ENCODE results near the gene OSMR.

- PRO-cap, 2 experiments: no peak in any of the 2 experiments
Observed at GRCh38 chr5:36975622-36976543, 99.3 kb downstream of the NIPBL start.

- PRO-cap, 2 experiments: no peak in any of the 2 experiments
Observed at GRCh38 chr5:37620266-37620941, 219.4 kb downstream of the GDNF start.

GRCh38 chr5:37834369-37835175, 5.3 kb downstream of the GDNF start:
- PRO-cap, 2 experiments: no peak in any of the 2 experiments

DNA sequence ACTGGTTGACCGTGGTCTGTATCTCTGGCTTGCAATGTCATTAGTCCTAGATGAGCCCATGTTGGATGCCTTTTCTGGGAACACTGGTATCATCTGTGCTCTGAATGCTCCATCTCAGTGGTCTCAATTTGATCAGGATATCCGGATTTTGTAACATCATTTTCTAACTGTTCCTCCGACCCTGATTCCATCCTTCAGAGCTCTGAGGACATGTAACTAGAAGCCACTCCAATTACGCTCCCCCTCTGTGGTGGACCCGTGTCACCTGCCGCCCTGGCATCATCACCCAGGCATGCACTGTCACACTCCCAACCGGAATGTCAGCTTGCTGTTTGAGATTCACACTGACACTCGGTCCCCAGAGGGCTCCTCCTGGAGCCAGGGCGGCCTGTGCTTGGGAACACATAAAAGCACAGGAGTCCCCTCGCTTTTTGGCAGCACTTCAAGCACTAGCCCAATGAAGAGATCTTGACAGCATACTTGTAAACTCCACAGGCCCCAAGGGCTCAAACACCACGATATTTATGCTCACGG, 91.0 kb upstream of the EGFLAM start:
- PRO-cap, 2 experiments: no peak in any of the 2 experiments

DNA sequence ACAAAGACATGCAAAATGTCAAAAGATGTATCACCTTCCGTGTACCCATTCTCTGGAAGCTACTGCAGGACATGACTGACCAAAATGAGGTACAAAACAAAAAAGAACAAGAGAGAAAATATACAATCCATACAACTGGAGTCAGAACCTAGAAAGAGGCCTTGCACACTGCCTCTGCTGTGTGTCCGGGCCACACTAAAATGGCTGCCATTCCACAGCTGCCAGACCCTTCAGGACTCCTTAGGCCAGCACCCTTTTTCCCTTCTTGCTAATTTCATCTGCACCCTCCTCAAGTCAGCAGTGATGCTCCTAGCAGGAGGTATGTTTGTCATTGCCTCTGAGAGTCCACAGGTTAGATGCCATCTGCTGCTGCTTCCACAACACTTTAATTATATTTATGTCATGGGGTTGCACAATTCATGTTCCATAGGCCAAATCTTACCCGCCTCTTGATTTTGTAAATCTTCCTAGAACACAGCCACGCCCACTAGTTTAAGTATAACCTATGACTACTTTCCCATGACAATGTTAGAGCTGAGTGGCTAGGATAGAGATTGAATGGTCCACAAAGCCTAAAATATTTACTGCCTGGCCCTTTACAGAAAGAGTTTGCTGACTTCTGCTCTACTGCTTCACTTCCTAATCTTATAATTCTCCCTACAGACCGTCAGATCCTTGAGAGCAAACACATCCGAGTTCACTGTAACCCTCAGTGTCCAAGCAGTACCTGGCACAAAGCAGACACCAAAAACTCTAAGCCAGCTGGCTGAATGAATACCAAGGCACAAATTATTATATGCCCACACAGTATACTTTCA, 21.2 kb downstream of the LIFR start:
- PRO-cap, 2 experiments: no peak in any of the 2 experiments

DNA sequence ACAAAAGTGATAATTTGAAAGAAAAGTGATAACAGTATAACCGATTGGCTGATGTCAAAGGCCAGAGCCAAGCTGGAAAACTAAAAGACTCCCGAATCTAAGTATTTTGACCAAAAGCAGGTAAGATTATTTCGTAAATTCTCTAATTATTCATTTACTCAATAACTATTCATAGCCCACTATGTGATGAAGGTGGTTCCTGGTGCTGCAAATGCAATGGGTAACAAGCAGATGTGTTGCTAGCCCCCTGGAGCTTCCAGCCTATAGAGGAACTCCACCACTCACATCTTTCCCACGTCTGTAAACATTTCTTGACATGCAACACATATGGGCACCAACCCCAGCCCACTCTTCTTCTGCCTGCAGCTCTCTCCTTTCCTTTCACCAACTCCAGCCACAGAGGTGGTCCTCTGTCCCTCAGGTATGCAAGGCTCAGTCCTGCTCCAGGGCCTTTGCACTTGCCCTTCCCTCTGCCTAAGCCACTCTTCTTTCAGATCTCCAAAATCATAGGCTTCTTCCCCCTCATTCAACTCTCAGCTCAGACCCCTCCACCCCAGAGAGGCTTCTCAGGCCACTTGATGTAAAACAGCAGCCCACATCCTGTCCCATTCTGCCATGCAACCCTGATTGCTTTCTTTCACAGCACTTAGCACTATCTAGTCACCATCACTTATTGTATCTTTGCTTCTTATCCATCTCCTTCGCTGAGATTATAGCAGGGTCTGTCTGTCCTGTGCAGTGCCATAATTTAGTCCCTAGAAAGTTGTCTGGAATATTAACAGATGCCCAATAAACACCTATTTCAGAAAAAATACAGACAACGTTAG, 3.5 kb downstream of the LIFR start:
- PRO-cap, 2 experiments: no peak in any of the 2 experiments

- PRO-cap, 2 experiments: no peak in any of the 2 experiments
Observed at GRCh38 chr5:38622579-38622950, 66.1 kb upstream of the LIFR start.

GRCh38 chr5:38807361-38807673, 38.5 kb upstream of the OSMR start:
- PRO-cap, 2 experiments: no peak in any of the 2 experiments

DNA sequence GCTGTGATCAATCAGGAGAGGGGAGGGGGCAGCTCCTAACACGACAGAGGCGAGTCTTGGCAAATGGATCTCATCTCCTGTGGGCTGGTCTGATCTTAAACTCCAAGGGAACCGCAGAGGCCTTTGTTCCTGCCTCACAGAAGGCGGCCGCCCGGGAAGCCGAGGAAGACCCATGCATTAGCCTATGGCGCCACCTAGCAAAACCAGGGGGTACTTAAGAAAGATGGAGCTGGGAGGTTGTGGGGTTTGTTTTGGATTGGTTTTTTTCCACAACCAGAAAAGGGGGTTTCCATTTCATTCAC, 36.1 kb upstream of the OSMR start:
- PRO-cap, 2 experiments: no peak in any of the 2 experiments

DNA sequence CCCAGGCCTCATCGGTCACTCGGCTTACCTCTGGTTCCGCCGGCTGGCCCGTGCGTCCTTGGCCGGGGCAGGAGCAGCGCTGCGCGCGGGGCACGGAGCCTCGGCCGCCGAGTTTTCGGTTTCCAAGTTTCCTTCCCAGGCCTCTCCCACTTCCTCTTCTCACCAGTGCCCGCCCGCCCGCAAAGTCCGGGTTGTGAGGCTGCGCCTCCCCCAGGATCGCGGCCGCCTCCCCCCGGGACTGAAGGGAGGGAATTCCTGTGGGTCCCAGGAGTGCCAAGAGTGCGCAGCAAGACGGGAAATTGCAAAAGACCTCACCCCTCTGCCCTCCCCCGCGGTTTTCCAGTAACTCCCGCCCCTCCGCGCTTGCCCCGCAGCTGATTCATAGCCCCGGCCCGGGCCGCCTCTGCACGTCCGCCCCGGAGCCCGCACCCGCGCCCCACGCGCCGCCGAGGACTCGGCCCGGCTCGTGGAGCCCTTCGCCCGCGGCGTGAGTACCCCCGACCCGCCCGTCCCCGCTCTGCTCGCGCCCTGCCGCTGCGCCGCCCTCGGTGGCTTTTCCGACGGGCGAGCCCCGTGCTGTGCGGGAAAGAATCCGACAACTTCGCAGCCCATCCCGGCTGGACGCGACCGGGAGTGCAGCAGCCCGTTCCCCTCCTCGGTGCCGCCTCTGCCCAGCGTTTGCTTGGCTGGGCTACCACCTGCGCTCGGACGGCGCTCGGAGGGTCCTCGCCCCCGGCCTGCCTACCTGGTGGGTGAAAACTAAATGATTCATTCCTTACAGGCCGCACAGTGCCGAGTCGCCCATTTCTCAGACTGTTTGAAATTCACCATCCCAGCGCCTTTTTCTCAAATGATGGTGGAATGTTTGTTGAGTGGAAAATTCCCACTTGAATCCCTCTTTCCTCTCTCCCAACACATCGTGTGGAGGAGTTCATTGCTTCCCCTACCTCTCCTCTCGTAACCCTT, at the start of gene OSMR:
Gene OSMR, plus strand, starts transcription at position 373 of the 966 bp plus-strand sequence.
- PRO-cap, 2 experiments: no peak in any of the 2 experiments

- PRO-cap, 2 experiments: no peak in any of the 2 experiments
Observed at GRCh38 chr5:38847266-38848435, 1.8 kb downstream of the OSMR start.

DNA sequence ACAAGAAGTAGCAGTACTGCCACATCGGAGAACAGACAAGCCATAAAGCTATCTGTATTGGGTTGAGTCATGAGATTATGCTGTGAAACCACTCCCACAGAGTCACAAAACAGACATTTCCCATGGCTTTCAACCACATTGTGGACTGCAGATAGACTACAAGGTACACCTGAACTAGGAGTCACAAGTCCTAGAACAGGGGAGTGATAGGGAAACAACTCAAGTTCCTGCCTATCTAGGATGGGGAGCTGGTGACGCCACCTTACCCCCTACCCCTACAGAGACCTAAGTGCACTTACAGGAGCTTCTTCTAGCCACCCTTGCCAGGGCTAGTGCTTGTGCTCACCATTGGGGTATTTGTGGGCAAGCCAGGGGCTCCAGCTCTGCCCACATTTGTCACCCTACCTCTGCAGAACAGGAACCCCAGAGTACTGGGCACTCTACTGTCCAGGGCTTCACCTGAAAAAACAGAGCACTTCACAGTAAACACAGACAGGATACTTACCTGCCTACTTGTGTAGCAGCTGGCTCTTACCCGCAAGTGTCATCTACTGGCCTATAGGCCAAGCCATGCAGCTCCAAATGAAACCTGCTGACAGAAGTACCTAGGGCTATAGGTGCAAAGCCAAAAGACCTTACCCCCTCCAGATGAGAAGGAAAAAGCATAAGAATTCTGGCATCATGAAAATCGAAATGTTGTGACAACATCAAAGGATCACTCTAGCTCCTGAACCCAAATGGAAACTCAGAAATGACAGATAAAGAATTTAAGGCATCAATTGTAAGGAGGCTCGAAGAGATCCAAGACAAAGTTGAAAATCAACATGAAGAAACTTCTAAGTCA, 47.0 kb downstream of the OSMR start:
- PRO-cap, 2 experiments: no peak in any of the 2 experiments

- PRO-cap, 2 experiments: no peak in any of the 2 experiments
Observed at GRCh38 chr5:39076838-39077710, 2.9 kb upstream of the RICTOR start.

DNA sequence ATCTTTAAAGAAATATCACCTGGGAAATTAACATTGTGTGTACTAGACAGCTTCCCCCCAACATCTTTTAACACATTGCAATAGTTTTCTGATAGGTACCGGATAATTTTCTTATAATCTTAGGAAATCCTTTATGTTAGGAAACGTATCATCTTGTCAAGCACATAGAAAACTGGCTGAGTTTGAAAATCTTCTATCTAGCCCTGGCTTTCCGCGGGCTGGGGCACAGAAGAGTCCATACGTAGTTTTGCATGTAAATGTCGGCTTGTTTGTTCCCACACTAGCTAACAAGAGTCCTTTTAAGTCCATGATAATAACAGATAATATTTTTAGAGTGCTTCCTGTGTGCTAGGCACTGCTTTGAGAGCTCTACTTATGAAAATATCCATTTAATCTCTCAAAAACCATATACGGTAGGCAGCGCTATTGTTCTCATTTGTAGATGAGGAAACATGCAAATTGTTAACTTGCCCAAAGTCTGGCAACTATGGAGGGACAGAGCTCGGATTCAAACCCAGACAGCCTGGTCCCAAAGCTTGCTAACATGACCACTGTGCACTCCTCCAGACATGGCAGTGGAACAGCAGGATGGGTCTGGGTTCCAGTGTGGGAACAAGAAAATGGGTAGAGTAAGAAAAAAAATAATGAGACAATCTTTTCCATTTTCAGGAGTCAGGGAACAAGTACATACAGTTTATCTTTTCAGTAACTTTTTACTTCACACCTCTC, 40.5 kb downstream of the FYB1 start:
- PRO-cap, 2 experiments: peak in 2 of 2 experiments; most common plus-strand start position 342 of the sequence (in 2); most common minus-strand start position 174 of the sequence (in 2)

GRCh38 chr5:39186998-39187519, 32.3 kb downstream of the FYB1 start:
- PRO-cap, 2 experiments: peak in 1 of 2 experiments; most common plus-strand start chr5:39187257 (in 1); most common minus-strand start chr5:39187101 (in 1)

DNA sequence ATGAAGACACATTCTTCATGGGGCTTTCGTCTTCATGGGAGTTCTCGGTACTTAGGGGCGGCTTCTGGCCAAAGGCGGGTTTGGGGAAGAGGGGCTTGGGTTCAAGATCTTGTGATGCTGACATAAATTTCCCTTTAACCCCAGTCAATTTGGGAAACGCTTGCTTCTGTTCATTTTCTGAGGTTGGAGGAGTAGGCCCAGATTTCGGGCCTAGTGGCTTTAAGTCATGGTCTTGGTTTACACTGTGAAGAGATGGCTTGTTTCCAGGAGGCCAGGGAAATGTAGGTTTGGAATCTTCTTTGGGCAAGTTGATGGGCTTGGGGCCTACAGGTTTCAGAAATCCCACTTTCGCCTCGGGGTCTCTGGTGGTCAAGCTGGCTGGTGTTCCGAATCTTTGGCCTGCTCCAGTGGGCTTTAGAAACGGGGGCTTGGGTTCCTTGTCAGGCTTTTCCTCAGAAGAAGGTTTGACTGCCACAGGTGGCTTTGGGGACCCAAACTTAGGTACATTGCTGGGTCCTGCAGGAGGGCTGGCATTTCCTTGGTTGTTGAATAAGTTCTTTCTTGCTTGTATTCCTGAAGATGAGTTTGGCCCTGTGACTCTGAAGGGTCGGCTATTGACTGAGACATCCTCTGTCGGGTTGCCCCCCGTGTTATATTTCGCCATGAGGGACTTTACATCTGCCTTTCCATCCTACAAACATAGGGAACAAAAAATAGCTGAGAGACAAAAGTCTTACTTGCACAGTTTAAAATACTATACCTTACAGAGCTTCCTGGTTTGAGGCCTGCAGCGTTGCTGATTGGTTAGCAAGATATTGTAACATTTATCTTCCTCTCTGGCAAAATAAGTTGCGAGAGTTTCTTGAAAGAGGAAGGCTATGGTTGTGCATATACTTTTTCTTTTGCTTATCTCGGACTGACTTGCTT, 16.8 kb downstream of the FYB1 start:
- PRO-cap, 2 experiments: peak in 2 of 2 experiments; most common plus-strand start position 854 of the sequence (in 2); most common minus-strand start position 699 of the sequence (in 1)

DNA sequence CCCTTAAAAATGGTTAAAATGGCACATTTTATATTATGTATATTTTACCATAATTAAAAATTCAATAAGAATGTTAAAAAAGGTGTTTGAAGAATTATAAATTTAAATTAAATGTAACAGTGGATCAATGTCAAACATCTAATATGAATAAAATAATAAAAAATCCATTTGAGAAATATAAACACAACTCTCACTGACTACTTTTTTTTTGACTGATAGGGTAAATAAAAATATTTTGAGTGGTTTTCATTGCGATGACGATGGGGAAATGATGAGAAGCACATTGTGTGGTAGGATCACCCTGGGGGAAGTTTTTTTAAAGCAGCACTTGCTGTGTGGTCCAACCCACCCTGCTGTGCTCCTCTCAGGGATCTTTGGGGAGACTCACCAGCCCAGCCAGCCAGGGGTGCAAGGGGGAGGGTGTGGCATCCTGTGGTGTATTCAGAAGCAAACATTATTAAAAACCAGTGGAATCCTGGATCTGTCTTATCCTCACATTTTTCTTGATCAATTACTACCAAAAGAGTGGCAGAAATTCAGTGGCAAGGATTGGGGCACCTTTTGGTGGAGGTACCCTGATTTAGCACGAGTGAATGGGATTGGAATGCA, 4.1 kb downstream of the FYB1 start:
- PRO-cap, 2 experiments: peak in 1 of 2 experiments; most common plus-strand start position 327 of the sequence (in 1); most common minus-strand start position 270 of the sequence (in 1)

DNA sequence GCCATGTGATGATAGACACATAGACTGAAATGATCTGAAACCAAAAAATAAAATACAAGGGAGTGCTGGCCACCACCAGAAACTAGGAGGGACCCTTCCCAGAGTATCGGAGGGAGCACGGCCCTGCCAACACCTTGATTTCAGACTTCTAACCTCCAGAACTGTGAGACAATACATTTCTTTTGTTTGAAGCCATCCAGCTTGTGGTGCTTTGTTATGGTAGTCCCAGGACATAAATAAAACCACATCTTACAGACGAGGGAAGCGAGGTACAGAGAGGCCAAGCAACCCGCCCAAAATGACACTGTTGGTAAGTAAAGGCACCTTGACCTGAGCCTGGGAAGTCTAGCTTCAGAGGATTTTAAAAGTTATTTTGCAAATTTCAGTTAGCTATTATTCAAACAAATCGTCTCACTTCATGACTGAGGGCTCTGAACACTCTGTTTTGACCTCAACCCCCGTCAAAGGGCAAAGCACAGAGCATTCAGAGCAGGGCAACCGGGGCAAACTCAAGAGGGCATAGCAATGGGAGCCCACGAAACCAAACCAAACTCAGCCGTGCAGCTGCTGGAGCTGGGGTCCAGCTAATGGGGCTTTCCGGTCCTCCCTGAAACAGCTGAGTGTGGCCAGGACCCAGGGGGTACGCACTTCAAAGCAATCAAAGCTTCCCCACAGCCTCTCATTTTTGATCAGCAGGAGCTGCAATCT, 1.8 kb downstream of the C9 start:
- PRO-cap, 2 experiments: no peak in any of the 2 experiments

- PRO-cap, 2 experiments: no peak in any of the 2 experiments
Observed at GRCh38 chr5:39370431-39371094, 6.3 kb upstream of the C9 start.

- PRO-cap, 2 experiments: no peak in any of the 2 experiments
Observed at GRCh38 chr5:39419861-39420357, 4.9 kb downstream of the DAB2 start.